OCI-LY7 (cell line): ENCODE results near the gene ITIH3.

GRCh38 chr3:52545775-52546289 is 9.4 kb downstream of the UQCC5 start:
- PRO-cap, result no peak
- RAMPAGE, long total RNA, result no peak

- PRO-cap, result no peak
- RAMPAGE, long total RNA, result no peak
These were observed 51.2 kb upstream of the GNL3 start for GRCh38 chr3:52634586-52635094.

DNA sequence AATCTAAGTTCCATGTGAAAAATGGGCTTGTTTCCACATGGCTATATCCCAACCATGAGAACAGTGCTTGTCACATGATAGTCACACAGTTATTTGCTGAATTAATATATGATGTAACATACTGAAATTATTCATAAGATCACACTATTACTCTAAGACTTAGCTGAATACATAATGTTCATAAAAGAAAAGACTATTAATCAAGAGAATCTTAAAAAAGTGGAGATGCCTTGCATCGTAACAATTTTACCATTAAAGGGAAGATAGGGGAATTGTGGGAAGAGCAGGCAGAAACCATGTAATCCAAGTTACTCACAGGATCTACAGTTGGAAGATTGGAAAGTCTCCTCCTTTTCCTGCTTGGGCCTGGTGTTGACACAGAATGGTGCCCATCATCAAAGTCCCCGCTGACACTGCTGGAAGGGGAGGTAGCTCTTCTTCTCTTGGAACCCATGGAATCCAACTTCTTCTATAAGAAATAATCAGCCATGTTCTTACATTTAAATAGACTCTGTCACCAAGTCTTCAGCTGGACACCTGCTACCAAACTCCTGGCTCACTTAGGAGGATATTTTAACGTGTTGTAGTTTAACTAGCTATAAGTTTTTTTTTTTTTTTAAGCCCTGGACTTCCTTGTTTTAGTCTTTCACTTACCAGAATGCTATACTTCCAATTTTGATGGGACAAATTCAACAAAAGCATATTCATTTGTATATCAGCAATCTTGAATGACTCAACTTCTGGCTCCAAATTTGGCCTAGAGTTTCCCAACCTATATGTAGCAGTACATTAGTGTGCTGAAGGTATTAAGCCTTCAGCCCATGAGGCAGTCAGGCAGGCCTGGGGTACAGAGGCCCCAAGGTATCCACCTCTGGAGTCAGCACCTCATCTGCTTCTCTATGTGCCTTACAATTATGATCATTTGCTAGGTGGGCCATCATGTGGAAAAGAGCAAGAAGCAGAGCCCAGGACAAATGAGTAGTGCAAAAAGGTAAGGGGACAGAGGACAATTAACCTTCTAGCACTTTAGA is 6.3 kb upstream of the GNL3 start:
- PRO-cap, result no peak
- RAMPAGE, long total RNA, result no peak

DNA sequence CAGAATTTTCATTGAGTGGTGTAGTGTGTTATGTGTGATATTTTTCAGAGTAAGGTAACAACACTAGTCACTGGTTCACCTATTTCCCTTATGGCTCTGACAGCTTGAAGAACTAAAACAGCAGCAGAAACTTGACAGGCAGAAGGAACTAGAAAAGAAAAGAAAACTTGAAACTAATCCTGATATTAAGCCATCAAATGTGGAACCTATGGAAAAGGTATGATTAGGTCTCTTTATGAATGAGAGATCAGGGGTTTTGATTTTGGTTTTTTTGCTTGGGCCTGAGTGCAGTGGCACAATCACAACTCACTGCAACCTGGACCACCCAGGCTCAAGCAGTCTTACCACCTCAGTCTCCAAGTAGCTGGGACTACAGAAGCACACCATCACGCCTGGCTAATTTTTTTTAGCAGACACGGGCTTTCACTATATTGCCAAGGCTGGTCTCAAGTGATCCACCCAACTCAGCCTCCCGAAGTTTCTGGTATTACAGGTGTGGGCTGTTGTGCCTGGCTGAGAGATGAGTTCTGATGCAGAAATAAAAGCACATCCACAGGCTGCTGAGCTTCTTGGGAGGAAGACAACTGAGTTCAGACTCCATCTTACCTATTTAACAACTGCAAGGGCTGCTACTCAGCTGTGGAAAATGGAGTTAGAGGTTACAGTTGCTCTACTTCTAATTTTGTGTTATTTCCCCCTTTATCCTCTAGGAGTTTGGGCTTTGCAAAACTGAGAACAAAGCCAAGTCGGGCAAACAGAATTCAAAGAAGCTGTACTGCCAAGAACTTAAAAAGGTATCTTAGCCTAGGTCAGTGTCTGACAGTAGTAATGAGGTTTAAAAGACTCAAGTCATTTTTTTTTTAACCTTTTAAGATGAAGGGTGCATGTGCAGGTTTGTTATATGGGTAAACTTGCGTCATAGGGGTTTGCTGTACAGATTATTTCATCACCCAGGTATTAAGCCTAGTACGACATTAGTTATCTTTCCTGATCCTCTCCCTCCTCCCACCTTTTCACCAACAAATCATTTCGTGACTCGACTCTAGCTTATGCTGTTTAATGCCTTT is 1.9 kb downstream of the GNL3 start:
- PRO-cap, result no peak
- RAMPAGE, long total RNA, result no peak

DNA sequence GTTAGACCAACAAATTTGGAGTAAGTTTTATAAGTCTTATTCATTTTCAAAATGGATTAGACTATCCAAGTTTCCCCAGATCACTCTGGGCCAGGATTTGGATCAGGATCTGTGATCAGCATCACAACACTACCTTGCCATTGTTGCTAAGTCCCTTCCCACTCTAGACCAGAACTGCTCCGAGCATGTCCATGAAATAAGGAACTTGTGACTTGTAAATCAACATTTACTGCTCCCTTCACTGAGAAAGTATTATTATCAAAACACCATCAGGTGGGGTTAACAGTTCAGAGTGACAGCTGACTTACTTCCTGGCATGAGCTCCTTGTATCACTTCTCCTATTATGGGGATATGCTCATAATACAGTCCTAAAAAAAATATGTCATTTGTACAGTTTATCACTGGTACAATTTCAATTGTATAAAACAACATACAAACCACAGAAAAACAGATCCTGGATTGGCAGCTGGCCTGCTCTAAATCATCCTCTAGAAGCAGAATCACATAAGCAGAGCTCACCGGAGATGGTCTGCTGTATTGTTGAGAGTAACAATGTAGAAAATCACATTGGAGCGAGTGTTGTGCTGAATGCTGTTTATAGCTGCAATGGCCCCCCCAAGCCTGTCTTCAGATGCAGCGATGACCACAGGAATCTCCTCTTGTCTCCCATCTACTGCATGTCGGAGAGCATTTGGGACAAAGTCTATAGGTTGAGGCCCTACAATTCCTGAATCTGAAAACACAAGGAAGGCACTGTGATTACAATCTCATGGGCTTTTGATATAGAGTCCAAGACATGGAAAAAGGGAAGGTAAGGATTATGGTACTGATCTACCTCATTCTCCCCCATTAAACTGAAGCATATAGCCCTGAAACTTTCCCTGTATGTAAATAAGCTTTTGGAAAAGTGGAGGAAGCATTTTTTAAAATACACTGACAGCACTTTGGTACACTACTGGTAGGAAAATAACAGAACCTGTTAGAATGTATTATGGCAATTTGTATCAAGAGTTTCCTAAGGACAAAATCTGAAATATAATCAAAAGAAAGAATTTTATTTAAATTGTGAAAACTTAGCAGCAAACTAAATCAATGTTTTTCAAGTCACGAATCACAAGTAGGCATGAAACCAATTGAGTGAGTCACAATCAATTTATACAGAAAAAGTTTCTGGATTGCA is 8.0 kb downstream of the GLT8D1 start:
- PRO-cap, result no peak
- RAMPAGE, long total RNA, result no peak

DNA sequence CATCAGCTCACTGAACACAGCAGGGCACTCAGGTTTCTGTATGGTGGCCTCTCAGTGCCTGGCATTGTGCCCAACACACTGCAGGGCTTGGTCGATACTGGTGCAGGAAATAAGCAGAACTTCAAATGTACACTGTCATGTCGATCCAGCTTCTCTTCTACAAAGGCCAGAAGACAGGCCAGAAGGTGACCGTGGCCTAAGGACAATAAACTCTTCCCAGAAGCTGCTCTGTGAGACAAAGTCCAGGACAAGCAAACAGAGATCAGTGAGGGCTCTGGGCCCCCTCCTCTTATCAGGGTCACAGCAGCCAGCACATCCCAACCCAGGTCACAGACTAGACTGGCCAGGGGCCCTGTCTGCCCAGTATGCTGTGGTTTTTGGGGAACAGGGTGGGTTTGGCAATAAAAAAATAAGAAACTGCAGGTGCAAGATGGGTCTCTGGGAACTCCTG is 2.0 kb upstream of the ITIH1 start:
- PRO-cap, result no peak
- RAMPAGE, long total RNA, result no peak

- PRO-cap, result no peak
- RAMPAGE, long total RNA, result no peak
These were observed 1.5 kb upstream of the ITIH1 start for GRCh38 chr3:52775837-52776379.

DNA sequence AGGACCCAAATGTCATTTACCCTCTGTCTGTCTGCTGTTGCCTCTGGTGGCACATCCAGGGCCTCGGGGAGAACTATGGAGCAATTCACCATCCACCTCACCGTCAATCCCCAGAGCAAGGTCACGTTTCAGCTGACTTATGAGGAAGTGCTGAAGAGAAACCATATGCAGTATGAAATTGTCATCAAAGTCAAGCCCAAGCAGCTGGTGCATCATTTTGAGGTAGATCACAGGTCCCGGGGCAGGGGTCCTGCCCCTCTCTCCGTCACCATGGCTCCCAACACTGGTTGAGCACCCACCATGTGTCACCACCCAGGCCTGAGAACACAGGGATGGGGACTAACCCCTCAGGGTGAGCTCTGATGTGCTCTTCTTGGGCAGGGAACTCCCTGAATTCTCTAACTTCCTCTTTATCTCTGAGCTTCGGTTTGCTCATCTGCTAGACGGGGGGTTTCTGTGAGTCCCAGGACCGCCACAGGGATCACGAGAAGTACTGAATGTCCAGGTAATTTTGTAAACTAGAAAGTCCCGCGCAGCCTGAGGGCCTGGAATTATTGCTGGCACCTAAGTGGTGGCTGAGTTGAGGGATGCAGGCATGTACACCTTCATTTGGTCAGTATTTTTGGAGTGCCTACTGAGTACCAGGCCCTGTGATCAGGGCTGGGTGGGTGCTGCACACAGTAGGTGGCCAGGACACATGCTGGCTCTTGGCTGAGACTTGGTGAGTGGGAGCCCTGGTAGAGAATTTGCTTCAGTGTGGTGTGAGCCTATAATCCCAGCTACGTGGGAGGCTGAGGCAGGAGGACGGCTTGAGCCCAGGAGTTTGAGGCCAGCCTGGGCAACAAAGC is 2.2 kb downstream of the ITIH1 start:
- PRO-cap, result no peak
- RAMPAGE, long total RNA, result no peak

DNA sequence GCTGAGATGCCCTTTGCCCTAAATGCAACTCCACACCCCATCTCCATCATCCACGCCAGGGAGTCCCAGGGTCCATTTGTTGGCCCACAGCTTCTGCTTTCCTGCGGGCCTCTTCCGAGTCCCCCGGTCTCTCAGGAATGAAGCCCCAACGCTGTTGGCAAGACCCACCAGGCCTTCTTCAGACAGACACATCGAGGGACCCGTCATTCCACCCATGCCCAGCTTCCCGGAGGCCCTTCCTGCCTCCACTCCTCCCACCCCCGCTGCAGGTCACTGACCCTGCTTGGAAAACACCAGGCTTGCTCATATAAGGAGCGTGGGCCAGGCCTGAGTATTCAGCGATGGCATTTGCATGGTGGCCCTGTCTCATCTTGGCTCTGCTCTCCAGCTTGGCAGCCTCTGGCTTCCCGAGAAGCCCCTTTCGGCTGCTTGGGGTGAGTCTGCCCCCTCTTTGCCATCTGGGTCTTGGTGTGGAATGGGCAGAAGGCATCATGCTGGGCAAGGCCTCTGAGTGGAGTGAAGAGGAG is at the start of gene ITIH3:
ITIH3 (plus strand) TSS at position 334 of the 527 bp plus-strand sequence.
- PRO-cap, result no peak
- RAMPAGE, long total RNA, result no peak

GRCh38 chr3:52812211-52813180 is 17.9 kb downstream of the ITIH3 start:
- PRO-cap, result no peak
- RAMPAGE, long total RNA, result no peak

GRCh38 chr3:52838944-52839725 is 4.3 kb upstream of the MUSTN1 start:
- PRO-cap, result no peak
- RAMPAGE, long total RNA, result no peak

- PRO-cap, result no peak
- RAMPAGE, long total RNA, result no peak
These were observed 3.7 kb downstream of the STIMATE start for GRCh38 chr3:52893621-52894149.

DNA sequence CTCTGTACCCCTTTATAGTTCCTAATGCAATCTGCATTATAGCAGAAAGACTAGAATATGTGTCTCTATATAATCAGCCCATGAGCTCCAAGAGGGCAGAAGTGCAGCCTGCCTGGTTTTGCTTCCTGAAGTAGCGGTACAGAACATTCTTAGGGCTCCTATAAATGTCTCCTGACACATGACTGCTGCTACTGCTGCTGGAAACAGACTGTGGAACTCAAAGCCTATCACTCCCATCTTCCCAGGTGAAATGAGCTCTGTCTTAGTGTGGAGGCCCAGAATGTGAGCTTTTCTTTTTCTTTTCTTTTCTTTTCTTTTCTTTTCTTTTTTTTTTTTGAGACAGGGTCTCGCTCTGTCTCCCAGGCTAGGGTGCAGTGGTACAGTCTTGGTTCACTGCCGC is 1.6 kb upstream of the RFT1 start:
- PRO-cap, result no peak
- RAMPAGE, long total RNA, result no peak

- PRO-cap, result no peak
- RAMPAGE, long total RNA, result no peak
These were observed 1.7 kb downstream of the PRKCD start for GRCh38 chr3:53162692-53163141.

GRCh38 chr3:53180299-53181130 is 19.5 kb downstream of the PRKCD start:
- PRO-cap, result bidirectional peak, plus-strand start at chr3:53180817, minus-strand start at chr3:53180695
- RAMPAGE, long total RNA, result no peak

- PRO-cap, result no peak
- RAMPAGE, long total RNA, result no peak
These were observed 25.5 kb downstream of the PRKCD start for GRCh38 chr3:53186348-53187067.

- PRO-cap, result no peak
- RAMPAGE, long total RNA, result no peak
These were observed 27.9 kb downstream of the PRKCD start for GRCh38 chr3:53188838-53189338.

GRCh38 chr3:53190769-53191005 is 29.7 kb downstream of the PRKCD start:
- PRO-cap, result no peak
- RAMPAGE, long total RNA, result no peak

DNA sequence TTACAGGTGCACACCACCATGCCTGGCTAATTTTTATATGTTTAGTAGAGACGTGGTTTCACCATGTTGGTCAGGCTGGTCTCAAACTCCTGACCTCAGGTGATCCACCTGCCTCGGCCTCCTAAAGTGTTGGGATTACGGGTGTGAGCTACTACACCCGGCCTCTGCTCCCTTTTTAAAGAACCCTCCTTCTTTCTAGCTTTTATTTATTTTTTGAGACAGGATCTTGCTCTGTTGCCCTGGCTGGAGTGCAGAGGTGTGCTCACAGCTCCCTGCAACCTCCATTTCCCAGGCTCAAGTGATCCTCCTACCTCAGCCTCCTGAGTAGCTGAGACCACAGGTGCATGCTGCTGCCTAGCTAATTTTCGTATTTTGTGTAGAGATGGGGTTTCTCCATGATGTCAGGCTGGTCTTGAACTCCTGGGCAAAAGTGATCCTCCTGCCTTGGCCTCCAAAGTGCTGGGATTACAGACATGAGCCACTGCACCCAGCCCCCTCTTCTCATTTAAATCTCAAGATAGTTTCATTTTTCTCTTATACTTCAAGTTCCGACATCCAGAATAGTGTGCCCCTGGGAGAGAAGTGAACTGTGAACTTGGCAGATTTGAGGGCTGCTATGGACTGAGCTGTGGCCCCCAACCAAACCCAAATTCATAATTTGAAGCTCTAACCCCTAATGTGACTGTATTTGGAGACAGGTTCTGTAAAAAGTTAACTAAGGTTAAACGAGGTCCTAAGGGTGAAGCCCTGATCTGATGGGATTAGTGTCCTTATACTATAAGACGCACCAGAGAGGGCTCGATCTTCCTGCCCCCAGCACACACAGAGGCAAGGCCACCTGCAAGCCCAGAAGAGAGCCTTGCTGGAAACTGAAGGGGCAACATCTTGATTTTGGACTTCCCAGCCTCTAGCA is 34.3 kb downstream of the TKT start:
- PRO-cap, result no peak
- RAMPAGE, long total RNA, result no peak

- PRO-cap, result no peak
- RAMPAGE, long total RNA, result no peak
These were observed 32.0 kb downstream of the TKT start for GRCh38 chr3:53223586-53224453.